ENCODE measurements around a stretch of chr17.

- PRO-cap, 3 experiments, result no peak in any of the 3 experiments
- RAMPAGE, long total RNA, 2 experiments, result no peak in any of the 2 experiments
- RRBS, result 51% methylated on average over 3 of the region's 17 CpGs
These were observed 34.1 kb downstream of the MAP2K6 start for GRCh38 chr17:69448313-69449300.

DNA sequence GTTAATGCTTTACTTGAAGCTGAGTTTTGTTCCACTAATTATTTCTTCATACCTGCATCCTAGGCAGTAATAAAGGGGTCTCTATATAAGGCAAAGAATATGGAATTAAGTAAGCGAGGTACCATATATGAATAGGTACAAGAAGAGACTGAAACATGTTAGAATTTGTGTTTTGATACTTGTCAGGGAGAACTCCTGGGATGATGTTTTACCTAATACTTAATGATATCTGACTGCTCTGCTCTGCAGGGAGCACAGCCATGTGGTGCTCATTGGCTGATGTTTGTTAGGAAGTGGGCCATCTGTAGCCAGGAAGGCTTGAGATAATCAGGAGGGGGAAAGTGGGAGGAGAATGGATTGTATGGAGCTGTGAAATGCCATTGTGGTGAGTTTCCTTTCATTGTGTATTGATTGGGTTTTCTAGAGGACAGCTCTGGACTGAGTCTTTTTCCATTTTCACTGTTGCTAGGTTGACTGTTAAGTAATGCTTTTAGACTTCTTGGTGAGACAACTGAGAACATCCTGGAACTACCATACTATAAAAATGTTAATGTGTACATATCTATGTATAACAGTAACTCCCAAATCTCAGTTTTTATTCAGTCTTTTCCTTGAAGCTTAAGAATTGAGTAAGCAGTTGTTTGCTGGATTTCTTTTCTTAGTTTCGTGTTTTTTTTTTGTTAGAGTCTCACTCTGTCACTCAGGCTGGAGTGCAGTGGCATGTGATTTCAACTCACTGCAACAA is 52.8 kb downstream of the MAP2K6 start:
- PRO-cap, 3 experiments, result no peak in any of the 3 experiments
- RAMPAGE, long total RNA, 2 experiments, result no peak in any of the 2 experiments
- RRBS, result no CpG with 5 or more reads among the region's 2 CpGs

GRCh38 chr17:69479964-69480633 is 65.6 kb downstream of the MAP2K6 start:
- PRO-cap, 3 experiments, result no peak in any of the 3 experiments
- RAMPAGE, long total RNA, 2 experiments, result no peak in any of the 2 experiments
- RRBS, result no CpG with 5 or more reads among the region's 9 CpGs

- PRO-cap, 3 experiments, result peak in 3 of 3 experiments; most common plus-strand start chr17:70128985 (in 2); most common minus-strand start chr17:70128877 (in 3)
- RAMPAGE, long total RNA, 2 experiments, result start-site peak on the plus strand in 2 of 2 experiments, at chr17:70128966-70129022 at its widest, 22 to 36 reads per replicate; start-site peak on the minus strand in 1 of 2 experiments, at chr17:70128865-70129027 at its widest, 96 reads per replicate
- RRBS, result no CpG with 5 or more reads among the region's 28 CpGs
These were observed 40.6 kb upstream of the KCNJ2 start for GRCh38 chr17:70128520-70129326.

DNA sequence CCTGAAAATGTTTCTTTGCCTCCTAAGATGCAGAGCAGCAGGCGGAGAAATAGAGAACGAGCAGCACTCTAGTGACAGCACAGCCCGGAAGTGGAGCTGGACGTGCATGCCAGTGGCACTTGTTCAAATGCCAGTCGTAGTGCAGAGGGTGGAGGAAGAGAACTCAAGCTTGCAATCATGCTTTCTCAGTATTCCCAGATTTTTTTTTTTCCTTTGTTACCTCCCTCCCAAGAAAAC is 182.2 kb upstream of the SOX9 start:
- PRO-cap, 3 experiments, result no peak in any of the 3 experiments
- RAMPAGE, long total RNA, 2 experiments, result no peak in any of the 2 experiments
- RRBS, result no CpG with 5 or more reads among the region's 5 CpGs

GRCh38 chr17:72183207-72183722 is 62.4 kb downstream of the SOX9 start:
- PRO-cap, 3 experiments, result no peak in any of the 3 experiments
- RAMPAGE, long total RNA, 2 experiments, result no peak in any of the 2 experiments
- RRBS, result no CpG with 5 or more reads among the region's 4 CpGs

DNA sequence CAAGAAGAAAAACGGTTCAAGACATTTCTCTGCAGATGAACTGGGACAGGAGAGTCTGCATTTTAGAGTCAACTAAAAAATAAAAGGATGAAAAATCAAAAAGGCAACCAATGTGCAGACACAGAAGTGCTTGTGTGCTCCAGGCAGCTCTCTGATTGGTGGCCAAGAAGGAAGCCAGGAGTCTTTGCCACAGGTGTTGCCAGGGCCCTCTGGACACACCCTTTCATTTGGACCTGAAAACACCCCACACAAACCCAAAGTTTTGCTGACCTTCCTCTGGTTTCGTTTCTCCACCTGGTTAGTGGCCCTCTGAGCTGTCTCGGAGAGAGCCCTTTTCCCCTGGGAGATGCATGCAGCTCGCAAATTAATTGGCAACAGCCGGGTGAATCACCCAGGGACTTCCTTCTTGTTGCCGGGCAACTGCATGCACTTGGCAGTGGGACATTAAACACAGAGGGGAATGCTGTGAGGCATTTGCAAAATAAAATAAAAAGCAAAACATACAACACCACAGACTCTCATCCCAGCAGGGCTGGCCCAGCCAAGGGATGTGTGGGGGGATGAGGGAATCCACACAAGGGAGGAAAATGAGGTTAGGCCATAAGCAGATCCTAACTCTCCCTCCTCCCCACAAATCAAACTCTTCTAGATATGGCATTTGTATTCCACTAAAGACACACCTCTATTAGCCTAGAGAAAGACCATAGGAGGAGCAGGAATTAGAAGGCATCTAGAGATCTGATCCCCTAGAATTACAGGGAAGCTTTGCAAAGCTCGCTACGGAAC is 286.6 kb downstream of the SOX9 start:
- PRO-cap, 3 experiments, result no peak in any of the 3 experiments
- RAMPAGE, long total RNA, 2 experiments, result no peak in any of the 2 experiments
- RRBS, result no CpG with 5 or more reads among the region's 8 CpGs

DNA sequence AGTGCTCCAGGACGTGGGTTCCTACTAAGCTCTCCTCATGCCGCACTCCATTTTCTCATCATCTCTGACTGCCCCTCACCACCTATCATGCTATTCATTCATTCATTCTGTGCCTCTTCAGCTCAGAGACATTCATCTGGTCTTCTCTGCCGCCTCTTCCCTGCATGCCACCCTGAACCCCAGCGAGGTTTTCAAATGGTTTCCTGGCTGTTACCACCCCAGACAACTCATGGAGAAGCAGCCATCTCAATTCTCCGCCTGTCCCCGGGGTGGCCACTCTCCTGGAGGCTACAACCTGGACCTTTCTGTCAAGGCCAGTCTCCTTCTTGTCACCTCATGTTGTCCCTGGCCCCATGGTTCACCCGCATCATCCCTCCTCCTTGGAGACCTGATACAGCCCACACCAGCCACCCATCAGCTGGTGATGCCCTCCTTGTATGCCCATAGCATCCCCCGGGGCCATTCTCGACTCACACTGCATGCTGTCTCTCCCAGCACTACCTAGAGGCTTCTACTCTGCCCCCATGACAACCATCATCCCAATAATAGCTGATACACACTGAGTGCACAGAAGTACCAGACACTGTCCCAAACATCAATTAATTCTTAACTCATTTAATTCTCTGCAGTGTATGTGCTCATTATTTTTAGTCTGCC is 407.5 kb downstream of the SOX9 start:
- PRO-cap, 3 experiments, result no peak in any of the 3 experiments
- RAMPAGE, long total RNA, 2 experiments, result no peak in any of the 2 experiments
- RRBS, result no CpG with 5 or more reads among the region's 9 CpGs

DNA sequence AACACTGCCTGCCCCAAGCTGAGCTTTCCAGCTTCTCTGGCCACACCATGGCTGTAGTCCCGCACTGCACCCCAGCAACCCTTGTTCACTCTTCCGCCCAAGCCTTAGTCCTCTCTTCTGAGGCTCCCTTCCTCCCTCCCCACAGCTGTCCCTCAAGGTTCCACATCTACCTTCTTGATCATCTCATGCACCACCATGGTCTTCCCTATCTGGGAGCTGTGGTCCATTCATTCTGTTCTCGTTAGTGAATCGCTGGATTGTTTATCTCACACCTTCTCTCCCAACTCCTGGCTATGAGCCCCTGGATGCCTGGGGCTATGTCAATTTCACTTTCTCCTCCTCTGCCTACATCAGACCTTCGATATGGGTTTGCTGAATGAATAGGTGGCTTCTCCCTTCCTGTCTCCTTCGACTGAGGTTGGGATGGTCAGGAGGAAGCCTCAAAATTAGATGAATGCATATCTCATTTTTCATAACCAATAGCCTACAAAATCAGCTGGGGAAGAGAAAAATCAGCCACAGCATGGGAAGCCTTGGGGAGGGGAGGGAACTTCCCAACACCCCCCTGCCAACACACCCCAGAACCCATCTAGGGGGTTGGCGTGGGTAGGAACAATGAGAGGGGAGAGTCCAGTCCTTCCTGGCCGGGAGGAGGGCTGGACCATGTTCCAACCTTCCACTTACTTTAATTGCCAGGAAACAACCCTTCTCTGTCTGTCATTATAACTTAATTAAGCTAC is 446.6 kb downstream of the SOX9 start:
- PRO-cap, 3 experiments, result no peak in any of the 3 experiments
- RAMPAGE, long total RNA, 2 experiments, result no peak in any of the 2 experiments
- RRBS, result 47% methylated on average over 1 of the region's 8 CpGs

DNA sequence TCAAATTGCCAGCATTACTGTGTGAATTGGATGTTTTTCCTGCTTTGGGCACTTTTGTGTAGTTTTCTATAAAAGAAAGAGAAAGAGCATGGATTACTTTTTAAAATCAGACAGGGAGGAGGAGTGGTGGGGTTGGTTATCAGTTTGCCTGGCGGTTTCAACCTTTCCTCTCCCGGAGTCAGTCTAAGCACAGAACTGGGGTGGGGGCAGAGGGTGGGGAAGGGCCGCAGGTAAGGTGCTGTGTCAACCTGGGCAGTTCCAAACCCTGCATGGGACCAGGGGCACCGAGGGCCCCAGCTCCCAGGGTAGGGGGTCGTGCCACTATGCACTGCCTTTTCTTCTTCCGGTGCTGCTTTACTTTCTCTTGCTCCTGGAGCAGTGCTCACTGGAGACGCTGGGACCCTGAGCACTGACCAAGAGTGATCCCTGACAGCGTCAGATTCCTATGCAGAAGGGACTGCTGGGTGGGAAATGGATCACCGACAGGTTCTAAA is 469.9 kb downstream of the SOX9 start:
- PRO-cap, 3 experiments, result no peak in any of the 3 experiments
- RAMPAGE, long total RNA, 2 experiments, result no peak in any of the 2 experiments
- RRBS, result no CpG with 5 or more reads among the region's 9 CpGs

DNA sequence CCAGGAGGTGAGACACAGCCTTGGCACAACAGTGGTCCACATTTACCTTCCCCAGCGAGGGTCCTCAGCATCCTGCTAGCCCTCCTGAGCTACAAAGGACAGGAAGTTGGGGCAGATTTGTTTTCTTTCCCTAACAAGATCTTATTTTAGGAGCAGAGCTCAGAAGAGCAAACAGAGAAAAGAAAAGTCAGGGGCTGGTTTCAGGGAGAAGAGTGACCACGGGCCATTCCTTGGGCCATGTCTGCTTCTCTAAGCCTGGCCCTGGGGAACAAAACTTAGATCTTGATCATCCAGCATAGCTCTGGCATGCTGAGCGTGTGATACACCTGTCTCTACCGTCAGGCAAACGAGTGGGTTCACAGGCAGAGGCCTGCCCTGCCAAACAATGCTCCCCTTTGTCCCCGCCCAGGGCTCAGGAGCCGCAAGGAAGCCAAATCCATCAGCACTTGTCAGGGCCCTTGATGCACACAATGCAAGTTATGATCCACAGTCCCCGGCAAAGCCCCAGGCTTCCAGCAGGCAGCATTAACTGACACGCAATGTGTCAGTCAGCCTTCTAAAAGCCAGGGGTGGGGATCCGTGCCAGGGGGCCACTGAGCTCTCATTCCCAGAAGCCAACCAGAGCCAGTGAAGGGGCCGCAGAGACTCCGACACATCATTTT is 461.1 kb downstream of the SLC39A11 start:
- PRO-cap, 3 experiments, result no peak in any of the 3 experiments
- RAMPAGE, long total RNA, 2 experiments, result no peak in any of the 2 experiments
- RRBS, result no CpG with 5 or more reads among the region's 12 CpGs

GRCh38 chr17:72715993-72716709 is 376.3 kb downstream of the SLC39A11 start:
- PRO-cap, 3 experiments, result no peak in any of the 3 experiments
- RAMPAGE, long total RNA, 2 experiments, result no peak in any of the 2 experiments
- RRBS, result no CpG with 5 or more reads among the region's 20 CpGs

- PRO-cap, 3 experiments, result no peak in any of the 3 experiments
- RAMPAGE, long total RNA, 2 experiments, result no peak in any of the 2 experiments
- RRBS, result no CpG with 5 or more reads among the region's 8 CpGs
These were observed 287.3 kb downstream of the SLC39A11 start for GRCh38 chr17:72805030-72805714.

DNA sequence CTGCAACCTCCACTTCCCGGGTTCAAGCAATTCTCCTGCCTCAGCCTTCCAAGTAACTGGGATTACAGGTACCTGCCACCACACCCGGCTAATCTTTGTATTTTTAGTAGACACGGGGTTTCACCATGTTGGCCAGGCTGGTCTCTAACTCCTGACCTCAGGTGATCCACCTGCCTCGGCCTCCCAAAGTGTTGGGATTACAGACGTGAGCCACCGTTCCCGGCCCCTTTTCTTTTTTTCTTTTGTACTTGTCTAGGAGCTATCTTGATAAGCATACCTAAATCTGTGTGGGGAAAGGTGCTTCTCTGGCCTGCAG is 39.3 kb upstream of the CDC42EP4 start:
- PRO-cap, 3 experiments, result no peak in any of the 3 experiments
- RAMPAGE, long total RNA, 2 experiments, result no peak in any of the 2 experiments
- RRBS, result no CpG with 5 or more reads among the region's 7 CpGs

- PRO-cap, 3 experiments, result no peak in any of the 3 experiments
- RAMPAGE, long total RNA, 2 experiments, result no peak in any of the 2 experiments
- RRBS, result no CpG with 5 or more reads among the region's 8 CpGs
These were observed 97.3 kb downstream of the SDK2 start for GRCh38 chr17:73546844-73547394.

DNA sequence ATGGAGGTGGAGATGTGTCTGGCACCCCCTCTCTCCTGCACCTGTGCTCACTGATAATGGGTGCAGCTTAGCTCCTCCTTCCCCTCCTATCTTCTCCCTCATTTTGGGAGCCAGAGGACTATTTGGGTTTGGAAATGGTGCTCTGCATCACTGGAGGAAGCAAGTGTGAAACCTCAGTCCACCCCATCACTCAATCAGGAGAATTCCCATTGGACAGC is 93.4 kb upstream of the SDK2 start:
- PRO-cap, 3 experiments, result no peak in any of the 3 experiments
- RAMPAGE, long total RNA, 2 experiments, result no peak in any of the 2 experiments

- PRO-cap, 3 experiments, result no peak in any of the 3 experiments
- RAMPAGE, long total RNA, 2 experiments, result no peak in any of the 2 experiments
- RRBS, result no CpG with 5 or more reads among the region's 6 CpGs
These were observed 153.8 kb upstream of the SDK2 start for GRCh38 chr17:73797965-73798616.

DNA sequence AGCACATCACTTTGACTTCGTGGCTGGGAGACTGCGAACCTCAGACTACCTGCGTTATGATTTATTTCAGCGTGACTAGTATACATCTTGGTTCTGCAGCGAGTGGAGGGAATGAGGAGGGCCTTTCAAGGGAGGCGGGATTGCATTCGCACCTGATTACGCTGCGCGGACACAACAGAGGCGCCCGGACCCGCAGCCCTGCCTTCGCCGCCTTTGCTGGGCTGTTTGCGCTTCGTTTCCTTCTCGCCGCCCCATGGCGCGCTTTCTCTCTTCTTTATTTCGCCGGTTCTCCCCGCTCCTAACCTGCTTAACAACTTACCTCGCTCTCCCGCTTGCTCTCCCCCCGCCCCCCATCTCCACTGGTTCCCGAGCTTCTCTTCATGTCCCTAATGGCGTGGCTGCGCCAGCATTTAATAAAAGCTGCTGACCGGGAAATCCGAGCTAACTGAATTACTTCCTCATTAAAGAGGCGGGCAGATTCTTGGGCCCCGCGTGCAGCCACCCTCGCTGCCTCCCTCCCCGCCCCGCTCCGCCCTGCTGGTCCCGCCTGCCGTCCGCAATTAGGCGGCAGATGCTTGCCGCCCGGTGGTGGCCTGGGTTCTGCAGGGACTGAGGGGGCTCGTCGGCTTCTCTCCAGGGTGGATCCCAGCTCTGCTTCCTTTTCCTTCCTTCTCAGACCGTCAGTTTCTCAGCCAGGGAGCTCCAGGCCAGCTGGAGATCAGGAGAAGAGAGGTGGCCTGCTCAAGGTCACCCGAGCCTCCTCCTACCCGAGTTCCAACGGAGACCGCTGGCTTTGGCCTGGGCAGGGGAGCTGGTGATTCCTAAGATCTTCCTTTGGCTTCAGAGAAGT is 257.7 kb upstream of the SDK2 start:
- PRO-cap, 3 experiments, result no peak in any of the 3 experiments
- RAMPAGE, long total RNA, 2 experiments, result no peak in any of the 2 experiments
- RRBS, result 2% methylated on average over 8 of the region's 52 CpGs

- PRO-cap, 3 experiments, result no peak in any of the 3 experiments
- RAMPAGE, long total RNA, 2 experiments, result no peak in any of the 2 experiments
- RRBS, result no CpG with 5 or more reads among the region's 7 CpGs
These were observed 246.4 kb upstream of the RPL38 start for GRCh38 chr17:73957055-73957457.

DNA sequence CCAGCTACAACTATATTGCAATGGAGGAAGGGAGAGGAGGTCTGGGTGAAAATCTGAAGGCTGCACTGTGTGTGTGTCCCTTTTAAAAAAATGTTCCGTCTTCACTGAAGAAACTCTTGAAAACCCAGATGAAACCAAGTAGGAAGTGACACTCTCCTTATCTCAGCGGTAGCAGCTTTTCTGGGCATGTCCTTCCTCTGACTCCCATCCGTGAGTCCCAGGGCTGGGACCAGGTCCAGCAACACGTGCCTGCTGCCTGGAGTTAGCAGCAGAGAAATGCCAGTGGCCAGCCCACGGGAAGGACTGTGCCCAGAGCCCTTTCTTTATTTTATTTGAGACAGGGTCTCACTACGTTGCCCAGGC is 17.8 kb upstream of the KIF19 start:
- PRO-cap, 3 experiments, result no peak in any of the 3 experiments
- RAMPAGE, long total RNA, 2 experiments, result no peak in any of the 2 experiments
- RRBS, result no CpG with 5 or more reads among the region's 6 CpGs